Pulmonary artery (tissue), 1 donor: ENCODE measurements around the gene CCDC172.

GRCh38 chr10:114145488-114145866 is 28.5 kb downstream of the CCDC186 start:
- PRO-cap: no peak

GRCh38 chr10:114173520-114174040 is 423 bp downstream of the CCDC186 start:
- PRO-cap: no peak

GRCh38 chr10:114239907-114240348 is 874 bp downstream of the VWA2 start:
- PRO-cap: no peak

GRCh38 chr10:114320458-114321354 is 81.7 kb downstream of the VWA2 start:
- PRO-cap: no peak

DNA sequence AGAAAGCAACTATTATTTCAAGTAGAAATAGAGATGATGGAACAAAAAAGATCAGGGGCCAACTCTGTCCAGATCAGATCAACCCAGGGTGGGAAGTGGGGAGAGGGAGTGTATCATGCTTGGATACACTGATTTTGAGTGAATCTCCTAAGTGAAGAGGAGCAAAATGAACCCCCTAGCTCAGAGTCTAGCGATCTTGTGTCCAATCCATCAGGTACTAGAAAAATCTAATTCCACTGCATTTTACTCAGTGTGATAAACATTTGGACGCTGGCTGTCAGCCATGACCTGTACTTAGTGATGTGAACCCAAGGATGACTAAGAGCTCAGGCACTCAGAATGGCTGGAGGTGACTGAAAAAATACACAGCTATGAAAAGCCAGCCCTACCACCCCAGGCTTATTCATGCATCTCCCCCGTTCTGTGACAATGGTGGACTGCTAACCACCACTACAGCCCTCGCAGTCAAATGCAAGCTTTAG is 15.0 kb downstream of the AFAP1L2 start:
- PRO-cap: no peak

GRCh38 chr10:114427430-114428048 is 23.2 kb upstream of the AFAP1L2 start:
- PRO-cap: bidirectional peak, plus-strand start at chr10:114427916, minus-strand start at chr10:114427786

GRCh38 chr10:114507470-114507999 is 103.2 kb upstream of the AFAP1L2 start:
- PRO-cap: no peak

GRCh38 chr10:114524734-114526136 is 120.9 kb upstream of the AFAP1L2 start:
- PRO-cap: no peak

DNA sequence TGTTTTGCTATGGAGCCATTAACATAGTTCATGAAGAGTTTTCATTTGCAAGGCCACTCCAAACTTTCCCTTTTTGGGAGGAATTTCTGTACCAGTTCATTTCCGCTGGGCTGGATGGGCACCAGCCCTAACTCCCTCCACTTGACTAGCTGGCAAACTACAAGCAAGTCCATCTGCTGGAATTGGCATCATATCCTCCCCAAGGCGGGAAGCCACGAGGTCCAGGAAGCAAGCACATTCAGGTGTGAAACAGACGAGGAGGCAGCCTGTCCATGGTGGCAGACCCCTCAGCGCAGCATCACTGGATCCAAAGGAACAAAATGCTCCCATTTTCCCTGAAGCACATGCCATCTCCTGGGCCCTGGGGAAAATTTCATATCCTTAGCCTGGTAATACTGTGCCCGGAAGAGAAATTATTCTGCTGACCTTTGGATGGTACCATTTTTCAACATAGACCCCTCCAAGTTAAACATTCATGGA is 125.8 kb downstream of the ABLIM1 start:
- PRO-cap: no peak

- PRO-cap: no peak
Measured at GRCh38 chr10:114570882-114571220, 87.2 kb downstream of the ABLIM1 start.

- PRO-cap: no peak
Measured at GRCh38 chr10:114713499-114714088, 55.5 kb upstream of the ABLIM1 start.

DNA sequence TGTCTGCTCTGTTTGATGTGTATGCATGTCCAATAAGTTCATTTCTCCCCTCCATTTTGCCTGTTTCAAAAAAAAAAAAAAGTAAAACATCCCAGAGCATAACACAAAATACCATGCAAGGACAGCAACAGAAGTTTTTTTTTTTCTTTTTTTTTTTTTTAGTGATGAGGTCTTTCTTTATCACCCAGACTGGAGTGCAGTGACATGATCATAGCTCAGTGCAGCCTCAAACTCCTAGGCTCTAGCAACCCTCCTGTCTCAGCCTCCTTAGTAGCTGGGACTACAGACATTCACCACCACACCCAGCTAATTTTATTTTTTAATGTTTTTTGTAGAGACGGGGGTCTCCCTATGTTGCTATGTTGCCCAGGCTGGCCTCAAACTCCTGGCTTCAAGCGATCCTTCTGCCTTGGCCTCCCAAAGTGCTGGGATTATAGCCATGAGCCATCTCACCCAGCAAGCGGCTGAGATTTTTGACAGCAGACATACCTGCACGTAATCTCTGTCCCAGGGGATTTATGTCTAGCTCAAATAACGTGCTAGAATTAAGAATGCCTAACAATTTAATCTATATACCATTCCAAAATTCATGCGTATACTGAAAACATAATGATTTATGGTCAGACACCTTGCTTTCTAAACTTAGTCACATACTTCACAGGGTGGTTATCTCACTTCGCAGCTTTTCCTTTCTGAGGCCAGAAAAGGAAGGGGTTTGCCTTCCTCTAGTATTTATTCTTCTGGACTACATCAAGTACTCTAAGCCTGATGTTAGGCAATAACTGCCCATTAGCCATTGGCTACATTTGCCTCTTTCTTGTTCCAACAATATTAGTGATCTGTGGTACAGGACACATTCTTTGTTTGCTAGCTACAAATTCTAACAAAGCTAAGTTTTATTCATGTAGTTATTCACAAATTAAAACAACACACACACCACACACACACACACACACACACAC is 72.8 kb upstream of the FHIP2A start:
- PRO-cap: no peak

DNA sequence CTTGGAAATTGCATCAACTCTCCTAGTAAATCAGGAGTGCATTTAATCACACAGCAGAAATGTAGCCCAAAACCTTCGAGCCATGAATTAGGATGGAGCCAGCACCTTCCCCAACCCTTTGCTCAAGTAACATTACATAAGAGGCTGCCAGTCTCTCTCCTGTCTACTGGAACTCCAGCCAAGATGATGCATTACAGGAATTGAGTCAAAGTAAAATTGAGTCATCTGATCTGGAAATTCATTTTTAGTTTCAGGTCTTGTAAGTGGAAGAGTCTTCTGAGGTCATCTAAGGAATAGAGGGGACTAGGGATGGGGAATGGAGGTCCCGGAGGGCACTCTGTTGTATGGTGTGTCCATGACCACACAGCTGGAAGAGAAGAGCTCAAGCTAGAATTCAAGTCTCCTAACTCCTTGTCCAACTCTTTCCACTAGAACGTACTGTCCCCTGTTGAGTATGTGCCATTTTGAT is 69.6 kb upstream of the FHIP2A start:
- PRO-cap: unidirectional peak, minus-strand start at position 124 of the sequence

DNA sequence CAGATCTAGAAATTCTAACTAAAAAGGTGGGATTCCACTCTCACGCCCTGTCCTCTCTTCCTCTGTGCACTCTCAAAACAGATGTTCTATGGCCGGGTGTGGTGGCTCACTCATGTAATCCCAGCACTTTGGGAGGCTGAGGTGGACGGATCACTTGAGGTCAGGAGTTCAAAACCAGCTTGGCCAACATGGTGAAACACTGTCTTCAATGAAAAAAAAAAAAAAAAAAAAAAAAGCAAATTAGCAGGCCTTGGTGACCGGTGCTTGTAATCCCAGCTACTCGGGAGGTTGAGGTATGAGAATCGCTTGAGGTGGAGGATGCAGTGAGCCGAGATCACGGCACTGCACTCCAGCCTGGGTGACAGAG is 52.6 kb upstream of the FHIP2A start:
- PRO-cap: no peak

DNA sequence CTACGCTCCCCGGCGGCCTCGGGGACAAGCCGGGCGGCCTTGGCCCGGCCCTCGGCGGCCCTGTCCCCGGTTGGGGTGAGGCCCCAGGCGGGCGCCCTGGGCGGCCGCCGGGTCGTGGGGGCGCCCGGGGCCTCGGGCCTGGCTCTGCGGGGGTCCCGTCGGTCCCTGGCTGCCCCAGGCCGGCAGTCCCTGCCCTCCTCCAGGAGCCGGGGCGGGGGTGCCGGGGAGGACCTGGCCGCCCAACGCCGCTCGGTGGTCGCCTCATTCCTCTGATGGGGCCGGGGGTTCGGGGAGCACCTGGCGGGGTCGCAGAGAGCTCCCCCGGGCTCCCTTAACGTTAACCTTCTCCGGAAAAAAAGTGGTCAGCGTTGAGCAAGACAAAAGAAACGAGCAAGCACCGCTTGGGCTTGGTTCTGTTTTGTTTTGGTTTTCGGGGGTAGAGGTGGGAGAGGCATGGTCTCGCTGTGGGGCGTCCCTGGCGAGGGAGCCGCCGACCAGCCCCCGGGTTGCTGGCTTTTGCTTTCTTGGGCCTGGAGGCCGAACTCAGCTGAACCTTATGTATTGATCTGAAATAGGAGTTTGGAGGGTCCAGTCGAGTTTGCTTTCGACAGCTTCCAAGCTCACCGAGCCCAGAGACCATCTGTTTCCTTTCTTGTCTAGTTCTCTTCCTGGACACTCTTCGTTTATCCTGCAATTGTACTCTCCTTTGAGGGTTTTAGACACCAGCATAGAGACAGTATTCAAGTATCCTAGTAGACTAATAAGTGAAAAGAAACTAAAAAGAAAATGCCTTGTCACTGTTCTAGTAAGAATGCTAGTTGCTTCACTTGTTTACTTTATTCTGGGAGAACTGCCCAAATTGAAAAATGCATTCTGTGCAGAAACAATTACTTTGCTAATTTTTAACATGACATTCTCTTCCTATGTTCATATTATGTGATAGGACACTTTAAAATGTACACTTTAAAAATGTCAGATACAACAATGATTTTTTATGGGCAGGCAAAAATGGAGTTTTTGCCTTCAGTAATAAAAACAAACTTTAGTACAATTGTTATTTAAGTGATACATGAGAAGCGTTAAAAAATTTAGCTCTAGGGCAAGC is 944 bp downstream of the FHIP2A start:
- PRO-cap: unidirectional peak, plus-strand start at position 272 of the sequence; unidirectional peak, minus-strand start at position 681 of the sequence

DNA sequence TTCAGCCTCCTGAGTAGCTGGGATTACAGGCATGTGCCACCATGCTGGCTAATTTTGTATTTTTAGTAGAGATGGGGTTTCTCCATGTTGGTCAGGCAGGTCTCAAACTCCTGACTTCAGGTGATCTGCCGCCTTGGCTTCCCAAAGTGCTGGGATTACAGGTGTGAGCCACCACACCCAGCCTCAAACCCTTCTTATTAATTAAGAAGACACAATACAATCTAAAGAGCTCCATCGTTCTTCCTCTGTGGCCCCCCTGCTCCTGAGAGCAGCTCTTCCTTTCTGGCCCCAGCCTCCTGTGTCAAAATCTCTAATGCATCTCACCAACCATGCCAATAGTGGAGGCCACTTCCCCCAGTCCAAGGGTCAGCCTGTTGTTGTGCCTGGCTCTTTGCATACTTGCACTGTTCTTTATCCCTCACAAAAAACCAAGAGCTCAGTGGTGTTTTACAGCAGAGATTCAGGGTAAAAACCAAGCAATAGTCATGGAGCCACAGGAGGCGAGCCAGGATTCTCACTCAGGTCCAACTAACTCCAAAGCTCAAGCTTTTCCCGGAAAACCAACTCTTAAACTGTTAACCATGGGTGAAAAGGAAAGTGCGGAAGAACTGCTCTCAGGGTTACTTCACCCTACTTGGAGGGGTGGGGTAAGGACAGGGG is 190.3 kb downstream of the GFRA1 start:
- PRO-cap: no peak

- PRO-cap: no peak
Measured at GRCh38 chr10:116274763-116275135, 1.7 kb upstream of the GFRA1 start.

GRCh38 chr10:116324231-116324627 is at the start of gene CCDC172:
TSS of gene CCDC172 (plus strand) at chr10:116324448.
- PRO-cap: no peak

GRCh38 chr10:116325274-116325672 is 1.0 kb downstream of the CCDC172 start:
- PRO-cap: no peak

DNA sequence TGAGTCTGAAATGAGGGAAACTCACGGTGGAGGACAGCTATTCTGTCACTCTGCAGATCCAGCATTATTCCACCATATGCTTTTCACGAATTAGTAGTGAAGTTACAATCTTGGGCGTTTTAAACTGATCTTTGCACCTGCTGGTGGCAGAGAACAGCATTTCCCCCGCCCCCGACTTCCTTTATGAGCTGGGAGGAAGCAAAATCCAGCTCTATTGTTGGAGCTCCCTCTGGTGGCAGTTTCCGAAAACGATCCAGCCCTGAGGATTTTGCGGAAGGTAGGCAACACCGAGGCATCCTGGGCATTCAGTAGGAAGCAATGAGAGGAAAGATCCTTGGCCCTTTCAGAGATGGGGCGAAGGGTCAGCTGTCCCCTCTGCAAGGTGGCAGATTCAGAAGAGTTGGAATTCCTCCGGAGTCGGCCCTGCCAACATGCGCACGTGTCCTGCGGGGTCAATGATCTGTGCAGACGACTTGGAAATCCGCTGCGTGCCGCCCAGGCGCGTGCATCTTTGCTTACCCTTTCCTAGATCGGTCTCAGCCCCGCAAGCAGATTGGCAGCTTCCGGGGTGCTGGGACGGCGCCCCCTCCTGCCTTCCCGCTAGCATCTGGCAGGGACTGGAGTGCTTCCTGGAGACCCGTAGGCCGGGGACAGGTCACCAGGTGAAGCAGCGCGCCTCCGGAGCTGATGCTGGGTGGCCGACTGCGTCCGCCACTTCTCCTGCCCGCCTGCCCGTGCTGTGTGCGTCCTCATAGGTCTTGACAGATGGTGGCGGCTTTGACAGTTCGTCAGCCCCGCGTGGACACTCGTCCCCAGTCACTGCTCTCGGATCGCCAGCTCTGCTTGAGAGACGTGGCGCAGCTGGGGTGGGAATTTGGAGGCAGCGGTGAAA is 22.2 kb upstream of the KCNK18 start:
- PRO-cap: no peak